Mesenteric fat pad (tissue), 1 donor: Measurements from ENCODE around the genes FBXO5 and RGS17.

GRCh38 chr6:151445901-151446638 is 5.9 kb downstream of the RMND1 start:
- PRO-cap: no peak

- PRO-cap: no peak
Measured at GRCh38 chr6:151658233-151658637, 149.2 kb upstream of the ESR1 start.

DNA sequence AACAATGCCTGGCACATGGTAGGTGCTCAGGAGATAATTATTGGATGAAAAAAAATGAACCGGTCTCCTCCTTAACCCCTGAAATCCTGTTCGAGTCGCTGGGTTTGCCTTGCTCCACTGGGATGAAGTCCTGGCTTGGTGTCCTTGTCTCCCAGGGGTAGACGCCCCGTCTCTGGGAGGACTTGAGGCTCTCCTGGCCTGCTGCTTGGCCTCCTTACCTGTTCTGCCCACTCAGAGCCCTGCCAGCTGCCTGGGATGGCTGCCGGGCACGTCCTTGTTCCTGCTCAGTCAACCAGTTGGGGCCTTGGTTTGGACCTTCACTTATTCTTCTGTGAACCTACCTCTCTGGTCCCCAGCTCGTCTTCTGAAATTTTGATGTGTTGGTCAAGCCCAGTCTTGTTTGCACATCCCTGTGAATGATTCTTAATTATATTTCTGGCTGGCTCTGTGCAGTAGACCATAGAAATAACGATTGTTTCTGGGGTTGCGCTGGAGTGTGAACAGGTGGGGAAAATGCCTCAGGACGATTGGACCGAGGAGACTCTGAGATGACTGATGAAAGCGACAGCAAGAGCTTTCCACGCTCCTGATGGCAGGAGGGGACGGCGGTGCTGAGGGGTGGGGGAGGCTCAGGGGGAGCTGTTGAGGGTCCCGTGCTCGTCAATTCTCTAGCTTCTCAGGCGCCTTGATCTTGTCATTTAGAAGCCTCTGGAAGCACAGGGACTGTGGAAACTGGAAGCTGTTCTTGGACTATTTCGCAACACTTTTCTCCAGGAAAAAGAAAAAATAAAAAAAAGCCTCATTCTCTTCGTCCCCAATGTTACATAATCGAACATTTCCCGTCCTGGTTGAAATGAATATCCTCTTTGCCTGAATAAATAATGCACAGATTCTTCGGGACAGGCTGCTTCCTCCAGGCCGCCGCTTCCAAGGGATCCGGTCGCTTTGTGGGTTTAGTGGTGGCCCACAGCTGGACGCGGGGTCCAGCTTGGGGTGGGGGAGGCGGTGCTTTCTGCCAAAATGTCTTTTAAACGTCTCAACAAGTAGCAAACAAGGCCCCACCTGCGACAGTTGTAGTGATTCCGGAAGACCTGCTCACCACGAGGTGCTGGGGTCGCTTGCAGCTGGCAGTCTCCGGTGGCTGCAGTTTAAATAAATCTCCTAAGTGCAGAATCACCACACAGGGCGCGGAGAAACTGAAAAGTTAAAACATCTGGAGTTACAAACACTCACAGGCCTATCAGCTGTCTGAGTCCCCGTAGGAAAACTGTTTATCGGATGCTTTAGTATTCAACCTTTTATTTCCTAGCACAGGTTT is 126.2 kb upstream of the ESR1 start:
- PRO-cap: no peak

GRCh38 chr6:151808476-151808813 is 963 bp downstream of the ESR1 start:
- PRO-cap: no peak

- PRO-cap: no peak
Measured at GRCh38 chr6:151814602-151814989, 7.1 kb downstream of the ESR1 start.

- PRO-cap: no peak
Measured at GRCh38 chr6:152301477-152302755, 335.2 kb downstream of the SYNE1 start.

DNA sequence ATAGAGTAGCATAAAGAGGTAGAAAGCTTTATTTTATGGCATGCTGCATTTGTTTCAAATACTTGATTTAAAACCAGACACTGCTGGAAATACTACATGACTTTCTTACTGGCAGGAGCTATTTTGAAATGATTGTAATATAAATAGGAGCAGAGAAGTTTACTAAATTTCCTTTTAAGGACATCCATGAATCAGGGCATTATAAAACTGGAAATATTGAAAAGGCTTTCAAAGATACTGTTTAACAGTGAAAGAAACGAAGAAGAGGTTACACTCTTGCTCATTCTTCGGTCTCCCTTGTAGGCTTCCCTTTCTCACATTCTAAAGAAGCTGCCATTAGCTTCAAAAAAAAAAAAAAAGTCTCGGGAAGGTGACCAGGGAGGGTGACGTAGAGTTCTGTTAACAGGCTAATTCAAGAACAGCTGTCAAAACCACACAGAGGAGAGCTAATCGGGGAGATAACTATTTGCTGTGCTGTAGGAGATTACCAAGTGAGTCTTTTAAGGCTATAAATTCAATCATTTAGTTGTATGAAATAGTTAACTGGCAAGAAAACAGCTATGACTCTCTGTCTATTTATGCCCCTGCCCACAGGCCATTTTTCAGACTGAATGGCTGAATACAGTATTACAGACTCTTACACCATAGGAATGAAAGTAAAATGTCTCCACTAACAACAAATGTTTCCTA is 256.9 kb downstream of the SYNE1 start:
- PRO-cap: unidirectional peak, plus-strand start at position 438 of the sequence

DNA sequence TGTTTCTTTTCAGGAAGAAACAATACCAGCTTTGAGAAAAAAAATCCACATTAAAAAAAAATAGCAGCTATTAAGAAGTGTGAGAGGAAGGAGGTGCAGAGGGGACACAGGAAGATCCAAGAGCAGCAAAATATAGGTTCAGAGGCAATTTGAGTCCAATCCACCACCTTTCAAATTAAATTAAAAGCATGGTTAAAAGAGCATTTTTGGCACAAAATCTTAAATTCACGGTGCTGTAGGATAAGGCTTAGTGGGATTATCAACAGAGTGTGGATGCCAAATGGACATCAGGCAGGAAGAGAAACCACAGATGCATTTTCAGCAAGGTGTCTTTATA is 70.8 kb downstream of the SYNE1 start:
- PRO-cap: no peak

DNA sequence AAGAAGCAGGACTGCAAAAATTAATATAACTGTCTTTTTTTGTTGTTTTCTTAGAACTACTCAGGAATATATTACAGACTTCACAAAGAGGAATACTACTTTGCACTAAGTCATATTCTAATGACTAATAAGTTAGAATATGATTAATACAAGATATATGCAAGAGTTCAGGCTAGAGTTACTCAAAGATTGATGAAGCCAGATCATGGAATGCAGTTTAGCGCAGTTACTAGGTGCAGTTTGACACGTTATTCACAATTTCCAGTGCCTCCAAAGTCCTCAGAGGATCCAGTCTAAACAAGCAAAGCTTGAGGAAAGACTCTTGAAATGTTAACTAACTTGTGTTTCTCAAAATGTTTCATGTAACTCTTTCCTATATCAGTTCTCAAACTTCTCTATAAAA is 1.2 kb upstream of the MYCT1 start:
- PRO-cap: no peak

DNA sequence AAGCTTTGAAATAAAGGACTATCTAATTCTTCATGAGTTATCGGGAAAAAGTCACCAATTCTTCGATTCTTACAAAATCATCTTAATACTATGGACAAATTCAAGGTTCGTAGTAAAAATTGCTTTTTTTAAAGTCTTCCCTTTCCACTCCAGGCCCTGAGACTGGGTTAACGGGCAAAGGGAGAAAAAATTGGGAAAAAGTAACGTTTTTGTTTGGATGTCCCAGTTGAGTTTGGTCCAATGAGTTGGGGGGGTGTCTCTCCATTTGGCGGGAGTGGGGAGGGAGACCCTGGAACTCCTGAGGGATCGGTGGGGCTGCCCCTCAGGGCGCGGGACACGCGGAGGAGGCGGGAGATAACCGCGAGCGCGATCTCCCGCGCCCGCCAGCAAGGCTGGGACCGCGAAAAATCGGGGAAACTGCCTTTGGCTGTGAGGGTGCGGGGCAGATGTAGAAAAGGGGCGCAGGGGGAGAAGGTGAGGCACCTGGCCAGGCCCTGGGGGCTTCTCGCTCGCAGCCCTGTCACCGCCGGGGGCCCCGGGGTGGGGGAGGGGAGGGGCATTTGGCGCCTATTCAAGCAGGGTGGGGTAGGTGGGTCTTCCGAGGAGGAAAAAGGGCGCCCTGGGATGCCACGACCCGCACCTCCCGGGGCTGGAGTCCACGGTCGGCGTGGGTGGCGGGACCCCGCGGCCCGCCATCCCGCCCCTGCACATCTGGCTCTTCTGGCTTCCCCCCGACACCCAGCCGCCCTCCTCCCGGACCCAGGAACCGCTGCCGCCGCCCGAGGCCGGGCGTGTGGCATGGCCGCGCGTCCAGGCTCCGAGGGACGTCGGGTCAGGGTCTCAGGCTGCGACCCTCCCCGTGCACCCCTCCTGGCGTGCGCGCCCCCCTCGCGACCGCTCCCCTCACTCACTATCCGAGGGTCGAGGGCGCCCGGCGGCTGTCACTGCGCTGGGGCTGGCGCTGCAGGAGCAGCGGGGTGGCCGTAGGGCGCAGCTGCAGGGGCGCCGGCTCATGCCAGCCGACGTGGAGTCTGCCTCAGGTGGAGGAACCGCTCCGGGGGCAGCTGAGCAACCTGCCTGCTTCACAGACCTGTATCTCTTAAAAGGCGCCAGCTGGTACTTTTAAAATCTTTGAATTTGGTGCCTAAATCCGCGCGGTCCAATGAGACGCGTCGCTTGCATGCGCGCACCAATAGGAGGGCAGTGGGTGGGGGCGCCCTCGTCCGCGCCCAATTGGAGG is at the start of gene FBXO5:
Gene FBXO5, minus strand, starts transcription at position 1,096 of the 1,240 bp plus-strand sequence.
- PRO-cap: no peak

GRCh38 chr6:152983186-152984090 is 597 bp upstream of the FBXO5 start:
- PRO-cap: no peak

- PRO-cap: no peak
Measured at GRCh38 chr6:153130871-153131610, at the start of gene RGS17. Gene RGS17, minus strand, starts transcription at chr6:153131282.

DNA sequence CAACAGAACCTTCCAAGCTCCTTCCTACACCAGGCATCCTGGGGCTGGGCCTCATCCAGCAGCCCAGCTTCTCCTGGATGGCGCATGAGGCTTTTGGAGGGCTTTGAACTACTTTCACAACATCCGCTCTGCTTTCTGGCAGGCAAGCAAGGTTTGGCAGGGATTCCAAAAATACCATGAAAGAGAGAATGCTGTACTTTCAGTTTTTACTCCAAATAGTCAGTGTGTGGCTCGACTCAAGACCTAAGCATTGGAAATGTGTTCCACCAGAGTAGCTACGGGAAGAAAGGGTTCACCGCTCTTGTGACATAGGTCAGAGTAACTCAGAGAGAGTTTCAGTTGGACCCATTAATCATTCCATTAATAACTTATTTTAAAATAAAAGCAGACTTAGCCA is 125.4 kb downstream of the OPRM1 start:
- PRO-cap: no peak

GRCh38 chr6:154448540-154449308 is 61.8 kb downstream of the CNKSR3 start:
- PRO-cap: no peak

GRCh38 chr6:154509298-154509715 is 1.2 kb downstream of the CNKSR3 start:
- PRO-cap: no peak

DNA sequence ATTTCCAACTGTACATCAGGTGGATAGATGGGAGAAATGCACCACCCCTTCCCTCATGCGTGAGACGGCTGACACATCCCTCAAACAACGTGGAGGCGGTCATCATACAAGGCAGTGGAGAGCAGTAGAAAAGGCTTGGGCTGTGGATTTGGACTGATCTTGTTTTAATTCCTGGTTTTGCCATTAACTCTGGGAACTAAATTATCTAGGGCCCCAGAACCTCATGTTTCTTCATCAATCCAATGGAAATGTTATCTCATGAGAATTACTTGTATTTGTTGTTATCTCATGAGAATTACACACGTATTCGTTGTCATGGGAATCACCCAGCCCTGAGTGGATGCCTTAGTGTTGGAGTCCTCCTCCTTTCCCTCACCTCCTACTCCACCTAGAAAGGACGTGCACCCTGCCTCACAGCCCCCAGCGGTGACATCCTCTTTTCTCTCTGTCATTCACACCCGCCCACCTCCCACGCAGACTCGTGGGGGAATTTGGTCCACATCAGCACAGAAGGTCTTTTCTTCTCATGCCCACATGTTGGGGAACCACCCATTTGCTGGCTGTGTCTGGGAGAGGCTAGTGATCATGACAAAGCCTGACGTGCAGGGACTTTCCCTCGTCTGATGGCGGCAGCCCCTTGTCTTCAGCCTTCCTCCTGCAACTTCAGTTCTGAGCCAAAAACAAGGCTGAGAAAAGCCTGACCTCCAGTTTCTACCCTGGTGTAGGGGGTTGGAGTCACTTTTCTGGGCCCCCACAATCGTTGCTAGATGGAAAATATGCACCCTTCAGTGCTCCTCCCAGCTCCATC is 95.9 kb upstream of the CNKSR3 start:
- PRO-cap: no peak

DNA sequence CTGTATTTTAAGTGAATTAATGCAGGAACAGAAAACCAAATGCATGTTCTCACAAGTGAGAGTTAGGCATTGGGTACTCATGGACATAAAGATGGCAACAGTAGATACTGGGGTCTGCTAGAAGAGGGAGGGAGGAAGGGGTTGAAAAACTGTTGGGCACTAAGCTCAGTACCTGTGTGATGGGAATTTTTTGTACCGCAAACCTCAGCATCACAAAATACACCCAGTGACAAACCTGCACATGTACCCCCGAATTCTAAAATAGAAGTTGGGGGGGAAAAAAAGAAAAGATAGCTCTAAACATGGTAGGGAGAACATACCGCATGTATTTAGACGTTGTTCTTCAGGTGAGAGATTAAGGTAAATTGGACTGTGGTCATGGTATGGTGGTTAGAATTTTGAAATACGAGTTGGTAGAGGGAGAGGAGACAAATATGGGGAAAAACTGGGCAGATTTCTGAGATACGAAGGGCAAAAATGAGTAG is 38.4 kb downstream of the SCAF8 start:
- PRO-cap: no peak

GRCh38 chr6:154781659-154783050 is 48.9 kb downstream of the SCAF8 start:
- PRO-cap: no peak

DNA sequence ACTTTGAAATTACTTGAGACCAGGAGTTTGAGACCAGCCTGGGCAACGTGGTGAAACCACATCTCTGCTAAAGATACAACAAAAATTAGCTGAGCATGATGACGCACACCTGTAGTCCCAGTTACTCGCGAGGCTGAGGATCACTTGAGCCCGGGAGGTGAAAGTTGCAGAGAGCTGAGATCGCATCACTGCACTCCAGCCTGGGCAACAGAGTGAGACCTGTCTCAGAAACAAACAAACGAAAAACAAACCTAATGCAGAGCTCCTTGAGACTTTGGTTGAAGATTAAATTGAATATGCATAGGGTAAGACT is 80.8 kb downstream of the SCAF8 start:
- PRO-cap: no peak

DNA sequence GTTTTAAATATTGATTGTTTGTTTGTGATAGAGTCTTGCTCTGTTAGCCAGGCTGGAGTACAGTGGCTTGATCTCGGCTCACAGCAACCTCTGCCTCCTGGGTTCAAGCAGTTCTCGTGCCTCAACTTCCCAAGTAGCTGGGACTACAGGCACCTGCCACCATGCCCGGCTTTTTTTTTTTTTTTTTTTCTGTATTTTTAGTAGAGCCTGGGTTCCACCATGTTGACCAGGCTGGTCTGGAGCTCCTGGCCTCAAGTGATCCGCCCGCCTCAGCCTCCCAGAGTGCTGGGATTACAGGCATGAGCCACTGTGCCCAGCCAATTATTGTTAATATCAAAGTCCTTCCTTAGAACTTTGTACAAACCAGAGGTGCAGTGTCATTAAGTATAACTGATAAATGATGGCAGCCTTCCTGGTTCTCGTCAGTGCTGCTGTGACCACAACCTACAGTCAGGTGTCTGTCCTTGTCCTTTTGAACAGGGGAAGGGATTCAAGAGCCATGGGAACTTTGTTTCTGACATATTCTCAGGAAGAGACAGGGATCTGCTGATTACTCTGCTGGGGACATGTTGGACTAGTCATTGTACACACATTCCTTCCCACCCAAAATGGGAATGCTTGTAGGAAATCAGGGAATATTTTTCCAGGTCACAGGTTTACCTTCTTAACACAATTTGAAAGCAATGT is 103.3 kb upstream of the TIAM2 start:
- PRO-cap: no peak